Right common carotid artery plus branches (tissue), 1 donor: Measurements from ENCODE around the gene LSMEM1.

- PRO-cap, result no peak
Measured at GRCh38 chr7:111214777-111215456, 124.0 kb downstream of the LRRN3 start.

GRCh38 chr7:111232776-111233367 is 141.9 kb downstream of the LRRN3 start:
- PRO-cap, result no peak

DNA sequence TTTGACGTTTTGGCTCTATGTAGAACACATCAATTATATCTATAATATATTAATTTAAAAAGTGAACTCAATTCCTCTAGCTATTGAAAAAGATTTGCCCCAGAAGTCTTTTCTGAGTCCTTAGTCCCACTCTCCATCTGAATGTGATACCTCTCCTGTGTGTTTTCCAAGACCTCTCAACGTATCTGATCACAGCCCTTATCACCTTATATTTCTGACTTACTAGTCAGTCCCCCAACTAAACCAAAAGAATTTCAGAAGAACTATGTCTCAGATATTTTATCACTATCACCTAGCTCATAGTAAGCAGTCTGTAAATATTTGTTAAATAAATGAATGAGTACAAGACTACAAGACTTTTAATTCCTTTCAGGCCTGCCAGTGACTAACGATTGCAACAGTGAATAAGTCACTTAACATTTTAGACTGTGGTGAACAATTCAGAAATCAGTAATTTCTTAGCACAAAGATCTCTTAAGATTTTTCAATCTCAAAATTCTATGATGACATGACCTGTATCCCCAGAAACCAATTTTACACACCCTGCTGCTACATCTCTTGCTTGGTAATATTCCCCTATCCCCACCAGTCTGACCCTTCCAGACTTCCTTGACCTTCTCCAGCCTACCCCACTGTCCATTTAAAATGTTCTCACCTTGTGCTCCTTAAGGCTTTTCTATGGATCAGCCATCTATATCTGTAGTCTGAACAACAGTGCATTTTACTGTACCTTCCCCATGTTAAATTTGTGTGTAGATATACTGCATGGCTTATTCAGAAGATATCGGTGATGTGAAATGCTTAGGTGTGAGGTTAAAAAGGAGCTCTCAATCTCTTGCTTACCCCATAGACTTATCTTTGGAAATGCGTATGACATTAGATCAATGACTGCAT is 162.1 kb downstream of the IMMP2L start:
- PRO-cap, result no peak

DNA sequence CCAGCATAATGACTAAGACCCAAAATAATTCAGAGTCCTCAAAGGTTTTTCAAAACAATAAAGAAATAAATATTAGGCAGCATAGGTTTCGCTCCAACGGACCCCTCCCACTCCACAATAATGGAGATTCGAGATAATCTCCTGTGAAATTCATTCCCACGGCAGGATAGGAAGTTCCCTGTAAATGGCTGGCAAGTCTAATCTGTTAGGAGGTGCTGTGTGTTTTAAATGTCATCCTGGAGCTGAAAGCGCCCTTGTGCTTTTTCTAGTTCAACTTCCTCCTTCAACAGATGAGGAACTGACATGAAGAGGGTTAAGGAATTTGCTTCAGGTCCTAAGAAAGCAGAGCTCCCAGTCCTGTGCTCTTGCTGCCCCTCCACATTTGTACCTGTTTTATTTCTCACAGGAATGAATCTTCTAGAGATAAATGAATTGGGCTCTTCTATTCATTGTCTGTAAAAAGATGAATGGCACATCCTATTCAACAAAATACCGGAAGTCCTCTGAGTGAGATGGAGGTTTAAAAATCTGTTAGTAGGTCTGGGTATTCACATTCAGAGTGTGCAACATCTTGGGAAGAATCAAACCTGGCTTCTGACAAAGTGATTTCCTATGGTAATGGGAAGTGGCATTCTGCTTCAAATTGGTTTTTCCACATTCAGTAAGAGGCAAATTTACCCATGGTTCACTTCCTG is 218.6 kb downstream of the DOCK4 start:
- PRO-cap, result no peak

DNA sequence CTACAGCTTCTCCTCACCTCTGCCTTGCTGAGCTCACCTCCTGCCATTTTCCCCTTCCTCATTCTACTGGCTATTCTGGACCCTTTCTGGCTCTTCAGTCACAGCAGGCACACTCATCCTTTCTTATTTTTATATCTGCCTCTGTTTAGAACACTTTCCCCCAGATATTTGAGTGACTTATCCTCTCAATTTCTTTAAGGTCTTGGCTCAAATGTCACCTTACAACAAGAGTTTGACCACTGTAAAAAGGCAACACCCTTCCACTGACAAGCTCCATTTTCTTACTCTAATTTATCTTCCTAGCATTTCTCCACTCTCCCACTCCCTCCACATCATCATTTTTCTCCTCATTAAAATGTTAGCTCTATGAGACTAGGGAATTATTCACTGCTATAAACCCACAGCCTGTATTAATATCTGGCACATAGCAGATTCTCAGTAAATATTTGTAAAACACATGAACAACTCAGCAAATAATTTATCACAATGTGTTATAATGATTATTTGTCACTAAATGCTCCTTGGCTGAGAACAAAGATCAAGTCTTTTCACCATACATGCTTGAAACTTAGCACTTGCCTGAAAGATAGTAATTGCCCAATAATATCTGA is 161.0 kb downstream of the DOCK4 start:
- PRO-cap, result no peak

GRCh38 chr7:112086055-112086801 is 120.0 kb downstream of the DOCK4 start:
- PRO-cap, result no peak

DNA sequence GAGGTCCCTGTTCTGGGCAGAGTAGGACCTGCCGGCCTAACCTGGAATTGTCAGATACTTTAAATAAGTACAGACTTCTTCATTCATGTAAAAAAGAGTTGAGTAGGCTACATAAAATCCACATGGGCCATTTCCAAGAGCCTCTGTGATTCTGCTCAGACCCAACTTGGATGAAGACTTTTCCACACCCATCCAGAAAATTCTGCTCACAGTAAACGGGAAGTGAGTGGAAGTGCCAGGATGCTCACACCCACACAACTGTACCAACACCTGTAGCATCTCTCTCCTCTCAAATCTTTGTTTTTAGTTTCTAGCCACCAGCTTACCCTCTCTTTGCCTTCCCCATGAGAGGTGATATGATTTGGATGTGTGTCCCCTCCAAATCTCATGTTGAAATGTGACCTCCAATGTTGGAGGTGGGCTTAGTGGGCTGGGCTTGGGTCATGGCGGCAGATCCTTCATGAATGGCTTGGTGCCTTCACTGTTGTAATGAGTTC is 94.4 kb downstream of the DOCK4 start:
- PRO-cap, result no peak

- PRO-cap, result no peak
Measured at GRCh38 chr7:112464250-112464561, 13.9 kb downstream of the IFRD1 start.

DNA sequence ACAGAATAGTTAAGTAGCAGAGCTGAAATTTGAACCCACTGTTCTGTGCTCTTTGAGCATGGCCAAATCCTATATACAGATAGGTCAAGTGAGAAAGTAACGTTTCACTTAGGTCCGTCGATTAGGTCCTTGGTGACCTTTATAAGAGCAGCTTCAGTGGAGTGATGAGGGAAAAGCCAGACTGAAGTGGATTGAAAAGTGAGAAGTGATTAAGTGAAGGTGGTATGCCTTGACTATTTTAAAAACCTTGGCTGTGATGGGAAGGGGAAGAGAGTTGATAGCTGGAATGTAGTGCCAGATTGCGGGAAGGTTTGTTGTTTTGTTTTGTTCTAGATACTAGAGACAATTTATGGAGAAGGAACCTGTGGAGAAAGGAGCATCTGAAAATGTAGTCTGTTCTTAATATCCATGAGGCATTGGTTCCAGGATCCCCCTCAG is 10.5 kb upstream of the LSMEM1 start:
- PRO-cap, result no peak

DNA sequence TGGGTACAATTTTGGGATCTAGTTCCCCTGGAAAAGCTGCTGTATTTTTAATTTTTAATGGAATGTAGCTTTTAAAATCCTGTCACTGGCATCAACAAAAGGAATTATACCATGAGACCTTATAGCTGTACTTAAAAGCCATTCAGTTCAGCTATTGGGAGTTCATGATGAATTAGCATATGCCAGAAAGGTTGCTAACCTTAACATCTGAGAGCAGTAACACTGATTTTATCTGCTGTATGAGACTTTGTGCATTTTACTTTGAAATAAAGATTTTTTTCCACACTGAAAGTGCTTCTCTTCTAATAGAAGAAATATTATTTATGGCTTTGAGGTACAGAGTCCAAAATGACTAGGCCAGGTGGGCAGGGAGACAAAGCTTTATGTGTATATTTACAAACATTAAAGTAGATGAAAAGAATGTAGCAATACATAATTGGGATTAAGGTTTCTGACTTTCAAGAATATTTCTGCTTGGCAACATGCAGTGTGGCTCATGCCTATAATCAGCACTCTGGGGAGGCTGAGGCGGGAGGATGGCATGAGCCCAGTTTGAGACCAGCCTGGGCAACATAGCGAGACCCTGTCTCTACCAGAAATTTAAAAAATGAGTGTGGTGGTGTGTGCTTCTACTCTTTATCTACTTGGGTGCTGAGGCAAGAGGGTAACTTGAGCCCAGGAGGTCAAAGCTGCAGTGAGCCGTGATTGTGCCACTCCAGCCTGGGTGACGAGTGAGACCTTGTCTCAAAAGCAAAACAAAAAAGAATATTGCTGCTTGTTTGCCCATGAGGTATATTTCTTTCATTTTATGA is 4.7 kb upstream of the LSMEM1 start:
- PRO-cap, result no peak

DNA sequence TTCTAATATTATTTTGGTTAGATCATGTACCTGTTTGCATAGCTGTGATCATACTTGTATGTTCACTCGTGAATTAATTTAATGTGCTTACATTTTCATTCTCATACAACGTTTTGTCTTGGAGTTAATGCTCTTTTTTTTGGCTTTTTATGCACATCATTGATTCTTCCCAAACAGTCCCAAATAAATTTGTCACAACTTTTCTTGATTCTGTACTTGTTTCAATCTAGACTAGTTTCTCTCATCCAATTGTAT is 3.1 kb upstream of the LSMEM1 start:
- PRO-cap, result no peak

DNA sequence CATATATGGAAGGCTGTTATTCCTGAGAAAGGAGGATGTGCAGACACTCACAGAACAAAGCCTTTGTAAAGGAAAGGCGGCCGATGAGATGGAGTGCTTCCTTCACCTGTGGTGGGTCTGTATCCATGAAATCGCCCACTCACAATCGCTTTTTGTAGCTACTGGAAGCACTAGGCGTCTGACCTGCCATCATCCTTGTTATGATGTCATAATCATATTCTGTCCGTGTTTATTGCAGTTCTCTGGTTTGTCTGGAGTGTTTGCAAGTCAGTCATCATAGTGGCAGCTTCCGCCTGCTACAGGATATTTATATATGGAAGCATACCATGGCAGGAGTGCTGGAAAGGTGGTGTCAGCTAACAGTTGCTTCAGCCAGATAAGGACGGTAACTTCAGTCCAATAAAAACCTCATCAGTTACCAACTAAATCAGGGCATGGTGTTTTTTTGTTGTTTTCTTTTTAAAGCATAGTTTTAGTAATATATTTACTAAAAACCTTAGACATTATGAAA is at the start of gene LSMEM1:
Gene LSMEM1, plus strand, starts transcription at position 394 of the 511 bp plus-strand sequence.
- PRO-cap, result no peak

- PRO-cap, result no peak
Measured at GRCh38 chr7:112508868-112509178, 28.0 kb downstream of the LSMEM1 start.

DNA sequence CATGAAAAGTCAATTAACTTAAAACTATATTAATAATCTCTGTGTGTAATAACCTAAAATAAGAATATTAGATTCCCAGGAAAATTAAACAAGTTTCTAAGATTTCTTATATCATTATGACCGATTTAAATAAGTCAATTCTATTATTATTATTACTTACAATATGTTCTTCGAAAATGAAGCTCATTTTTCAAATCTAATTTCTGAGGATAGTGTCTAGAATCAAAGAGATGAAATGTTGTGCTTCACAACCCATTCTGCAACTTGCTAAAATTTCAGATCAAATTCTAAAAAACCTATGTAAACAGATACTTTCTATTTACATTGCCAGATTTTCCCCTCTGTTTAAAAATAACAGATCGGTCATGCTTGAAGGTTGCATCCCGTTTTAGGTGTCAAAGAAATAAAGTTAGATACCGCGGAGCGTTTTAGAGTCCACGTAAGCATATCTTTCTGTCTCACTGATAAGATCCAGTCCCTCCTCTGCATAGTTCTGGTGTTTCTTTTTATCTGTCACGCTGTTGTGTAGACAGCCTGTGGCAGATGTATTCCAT is 37.4 kb upstream of the BMT2 start:
- PRO-cap, result no peak

DNA sequence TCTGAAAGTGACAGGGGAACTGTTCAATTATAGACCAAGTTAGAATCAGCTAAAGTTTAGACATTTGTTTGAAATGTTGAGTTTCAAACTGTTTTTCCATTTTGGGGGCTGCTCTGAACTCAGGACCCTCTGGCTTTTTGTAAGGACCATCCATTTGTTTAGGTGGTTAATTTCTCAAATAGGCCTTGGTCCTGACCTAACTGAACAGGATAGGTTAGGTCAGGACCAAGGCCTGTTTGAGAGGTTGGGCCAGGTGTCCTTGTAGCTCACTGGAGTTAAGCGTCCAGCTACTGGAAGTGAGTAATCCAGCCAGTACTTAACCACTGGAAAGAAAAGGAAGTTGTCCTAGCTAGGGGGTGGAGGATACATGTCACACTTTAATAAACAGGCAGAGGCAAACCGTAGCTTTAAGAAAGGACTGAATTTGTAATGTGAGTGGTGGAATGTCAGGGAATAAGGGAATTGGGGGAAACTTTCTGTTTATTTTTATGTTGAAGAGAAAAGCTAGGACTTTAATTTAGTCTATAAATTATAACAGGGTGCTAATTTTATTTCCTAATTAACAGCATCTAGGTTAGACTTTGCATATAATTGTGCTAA is 50.9 kb upstream of the BMT2 start:
- PRO-cap, result no peak

DNA sequence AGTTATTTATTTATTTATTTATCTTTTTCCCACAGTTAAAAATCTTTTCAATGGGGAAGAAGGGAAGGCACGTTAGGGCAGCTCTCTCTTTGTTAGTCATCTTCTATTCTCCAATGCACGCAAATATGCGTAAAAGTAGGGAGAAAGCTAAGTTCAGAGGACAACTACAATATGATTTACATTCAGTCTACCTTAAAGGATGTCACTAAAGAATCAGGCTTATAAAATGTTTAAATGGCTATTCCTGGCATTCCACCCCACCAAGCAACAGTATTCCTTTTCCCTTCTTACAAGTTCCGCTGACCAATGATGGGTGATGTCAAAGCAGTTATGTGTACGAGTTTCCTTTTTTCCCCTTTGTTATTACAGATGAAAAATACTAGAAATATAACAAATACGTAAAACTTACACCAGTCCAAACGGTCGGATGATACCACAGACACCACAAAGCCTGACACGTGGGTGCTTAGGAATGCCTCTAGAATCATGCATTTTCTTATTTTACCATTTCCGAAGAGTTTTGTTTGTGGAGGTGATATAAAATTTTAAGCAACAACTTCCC is 485 bp upstream of the GPR85 start:
- PRO-cap, result no peak

- PRO-cap, result no peak
Measured at GRCh38 chr7:113099895-113100924, 13.6 kb upstream of the GPR85 start.

DNA sequence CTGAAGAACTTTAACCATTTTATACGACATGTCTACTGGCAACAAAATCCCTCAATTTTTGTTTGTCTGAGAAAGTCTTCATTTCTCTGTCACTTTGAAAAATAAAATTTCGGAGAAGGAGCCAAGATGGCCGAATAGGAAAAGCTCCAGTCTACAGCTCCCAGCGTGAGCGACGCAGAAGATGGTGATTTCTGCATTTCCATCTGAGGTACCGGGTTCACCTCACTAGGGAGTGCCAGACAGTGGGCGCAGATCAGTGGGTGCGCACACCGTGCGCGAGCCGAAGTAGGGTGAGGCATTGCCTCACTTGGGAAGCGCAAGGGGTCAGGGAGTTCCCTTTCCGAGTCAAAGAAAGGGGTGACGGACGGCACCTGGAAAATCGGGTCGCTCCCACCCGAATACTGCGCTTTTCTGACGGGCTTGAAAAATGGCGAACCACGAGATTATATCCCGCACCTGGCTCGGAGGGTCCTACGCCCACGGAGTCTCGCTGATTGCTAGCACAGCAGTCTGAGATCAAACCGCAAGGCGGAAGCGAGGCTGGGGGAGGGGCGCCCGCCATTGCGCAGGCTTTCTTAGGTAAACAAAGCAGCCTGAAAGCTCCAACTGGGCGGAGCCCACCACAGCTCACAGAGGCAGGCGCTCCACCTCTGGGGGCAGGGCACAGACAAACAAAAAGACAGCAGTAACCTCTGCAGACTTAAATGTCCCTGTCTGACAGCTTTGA is 175.9 kb downstream of the PPP1R3A start:
- PRO-cap, result no peak

GRCh38 chr7:114082783-114083825 is 164.3 kb upstream of the PPP1R3A start:
- PRO-cap, result unidirectional peak, plus-strand start at chr7:114083215

- PRO-cap, result no peak
Measured at GRCh38 chr7:114413547-114414041, 1.0 kb upstream of the FOXP2 start.